Endothelial cell (in vitro differentiated cells): Measurements from ENCODE around the genes WDR83OS, FBXW9 and NFIX.

DNA sequence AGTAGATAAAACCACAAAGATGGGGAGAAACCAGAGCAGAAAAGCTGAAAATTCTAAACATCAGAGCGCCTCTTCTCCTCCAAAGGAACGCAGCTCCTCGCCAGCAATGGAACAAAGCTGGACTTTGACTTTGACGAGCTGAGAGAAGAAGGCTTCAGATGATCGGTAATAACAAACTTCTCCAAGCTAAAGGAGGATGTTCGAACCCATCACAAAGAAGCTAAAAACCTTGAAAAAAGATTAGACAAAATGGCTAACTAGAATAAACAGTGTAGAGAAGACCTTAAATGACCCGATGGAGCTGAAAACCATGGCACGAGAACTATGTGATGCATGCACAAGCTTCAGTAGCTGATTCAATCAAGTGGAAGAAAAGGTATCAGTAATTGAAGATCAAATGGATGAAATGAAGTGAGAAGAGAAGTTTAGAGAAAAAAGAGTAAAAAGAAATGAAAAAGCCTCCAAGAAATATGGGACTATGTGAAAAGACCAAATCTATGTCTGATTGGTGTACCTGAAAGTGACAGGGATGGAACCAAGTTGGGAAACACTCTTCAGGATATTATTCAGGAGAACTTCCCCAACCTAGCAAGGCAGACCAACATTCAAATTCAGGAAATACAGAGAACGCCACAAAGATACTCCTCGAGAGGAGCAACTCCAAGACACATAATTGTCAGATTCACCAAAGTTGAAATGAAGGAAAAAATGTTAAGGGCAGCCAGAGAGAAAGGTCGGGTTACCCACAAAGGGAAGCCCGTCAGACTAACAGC lies 18.0 kb upstream of the ZNF700 start:
- PRO-cap = no peak

DNA sequence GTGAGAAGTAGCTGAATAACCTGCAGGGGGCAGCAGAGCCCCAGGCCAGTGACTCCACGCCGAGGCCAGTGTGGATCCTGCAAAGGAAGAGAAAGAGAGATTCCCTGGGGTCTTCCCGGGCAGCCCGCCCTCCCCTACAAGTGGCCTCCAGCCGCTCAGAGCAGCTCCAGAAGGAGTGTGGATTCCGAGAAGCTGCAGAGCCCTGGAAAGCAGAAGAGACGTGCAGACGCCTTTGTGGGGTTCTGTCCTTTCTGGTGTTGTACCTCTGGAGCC lies 869 bp upstream of the ZNF763 start:
- PRO-cap = no peak

- PRO-cap = no peak
Observed at GRCh38 chr19:12195210-12195665, 32.3 kb downstream of the ZNF136 start.

GRCh38 chr19:12271490-12271775 lies 23.2 kb downstream of the ZNF44 start:
- PRO-cap = no peak

DNA sequence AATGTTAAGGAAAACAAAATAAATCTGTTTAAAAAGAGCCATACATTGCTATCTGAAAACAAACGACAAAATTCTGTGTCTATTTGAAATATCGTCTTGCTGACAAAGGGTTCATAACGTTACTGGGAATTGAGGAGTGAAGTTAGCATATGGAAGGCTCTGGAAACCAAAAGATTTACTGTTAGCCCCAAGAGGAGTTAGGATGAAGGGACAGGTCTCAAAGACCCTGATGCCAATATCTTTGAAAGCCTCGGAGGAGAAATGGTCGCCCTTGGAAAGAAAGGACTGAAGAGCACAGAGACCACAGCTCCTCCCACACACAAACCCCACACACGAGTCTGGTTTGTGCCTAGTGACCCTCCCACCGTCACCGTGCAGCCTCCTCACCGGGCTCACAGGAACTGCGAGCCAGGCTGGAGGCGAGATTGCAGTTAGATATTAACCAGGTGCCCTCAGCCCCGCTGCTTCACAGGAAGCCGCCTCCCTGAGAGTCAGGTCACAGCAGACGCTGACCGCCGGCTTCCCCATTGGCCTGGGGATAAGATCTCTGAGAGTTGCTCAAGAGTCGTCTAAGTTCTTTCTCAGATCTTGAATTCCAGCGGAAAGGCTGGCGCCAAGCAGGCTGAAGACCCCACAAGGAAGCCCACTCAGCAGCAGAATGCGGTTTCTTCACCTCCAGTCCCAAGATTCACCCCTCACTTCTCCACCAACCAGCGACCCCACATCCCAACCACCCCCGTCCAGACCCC lies 982 bp downstream of the ZNF44 start:
- PRO-cap = bidirectional peak, plus-strand start at position 469 of the sequence, minus-strand start at position 405 of the sequence

GRCh38 chr19:12513481-12514272 lies 29.1 kb upstream of the ZNF709 start:
- PRO-cap = no peak

- PRO-cap = no peak
Observed at GRCh38 chr19:12525194-12525810, 26.0 kb downstream of the ZNF564 start.

DNA sequence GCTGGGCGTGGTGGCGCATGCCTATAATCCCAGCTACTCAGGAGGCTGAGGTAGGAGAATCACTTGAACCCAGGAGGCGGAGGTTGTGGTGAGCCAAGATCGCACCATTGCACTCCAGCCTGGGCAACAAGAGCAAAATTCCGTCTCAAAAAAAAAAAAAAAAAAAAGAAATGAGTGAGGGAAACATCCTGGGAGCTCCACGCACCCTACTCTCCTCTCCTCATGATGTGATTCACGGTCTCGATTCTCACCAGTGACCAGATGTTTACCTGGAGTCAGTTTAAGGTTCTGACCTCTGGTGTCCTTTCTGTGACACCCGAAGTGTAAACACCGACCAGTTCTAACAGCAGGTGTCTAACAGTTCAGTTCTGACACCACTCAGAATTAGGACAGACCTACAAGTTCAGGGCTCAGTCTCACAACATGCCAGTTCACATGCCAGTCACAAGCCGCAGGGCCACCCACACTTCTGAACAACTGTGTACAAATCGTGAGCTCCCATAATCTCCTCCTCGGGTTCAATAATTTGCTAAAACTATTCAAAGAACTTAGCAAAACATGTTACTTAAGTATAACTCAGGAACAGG lies 6.1 kb downstream of the ZNF564 start:
- PRO-cap = no peak

DNA sequence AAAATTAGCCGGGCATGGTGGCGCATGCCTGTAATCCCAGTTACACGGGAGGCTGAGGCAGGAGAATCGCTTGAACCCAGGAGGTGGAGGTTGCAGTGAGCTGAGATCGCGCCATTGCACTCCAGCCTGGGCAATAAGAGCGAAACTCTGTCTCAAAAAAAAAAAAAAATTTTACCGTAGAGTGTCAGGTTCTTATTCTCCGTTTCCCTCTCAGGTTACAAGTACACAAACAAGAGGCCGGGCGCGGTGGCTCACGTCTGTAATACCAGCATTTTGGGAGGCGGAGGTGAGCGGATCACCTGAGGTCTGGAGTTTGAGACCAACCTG lies 1.2 kb downstream of the ZNF564 start:
- PRO-cap = no peak

DNA sequence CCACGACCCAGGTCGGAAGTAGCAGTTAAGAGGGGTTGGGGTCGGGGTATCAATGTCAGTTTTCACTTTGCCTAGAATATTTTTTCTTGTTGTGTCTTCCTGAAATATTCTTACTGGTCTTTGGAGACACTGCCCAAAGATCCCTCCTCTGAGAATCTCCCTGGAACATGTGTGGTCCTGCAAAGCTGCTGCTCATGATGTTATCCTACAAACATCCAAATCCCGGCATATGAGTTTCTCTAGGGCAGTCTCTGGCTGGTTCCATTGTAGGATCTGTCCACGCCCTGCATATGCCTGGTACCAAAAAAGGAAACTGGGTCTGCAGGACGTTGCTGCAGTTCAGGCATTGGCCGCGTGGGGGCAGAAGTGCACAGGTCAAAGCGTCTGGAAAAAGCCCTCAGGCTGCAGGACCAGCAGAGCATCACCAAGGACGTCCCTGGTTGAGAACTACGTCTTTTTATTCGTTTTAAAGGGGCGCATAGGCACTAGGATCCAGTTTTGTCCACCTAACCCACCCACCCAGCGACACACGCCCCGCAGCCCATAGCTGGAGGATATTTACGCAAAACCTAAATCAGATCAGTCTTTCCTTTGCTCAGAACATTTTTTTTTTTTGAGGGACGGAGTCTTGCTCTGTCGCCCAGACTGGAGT lies 12.7 kb upstream of the ZNF564 start:
- PRO-cap = no peak

DNA sequence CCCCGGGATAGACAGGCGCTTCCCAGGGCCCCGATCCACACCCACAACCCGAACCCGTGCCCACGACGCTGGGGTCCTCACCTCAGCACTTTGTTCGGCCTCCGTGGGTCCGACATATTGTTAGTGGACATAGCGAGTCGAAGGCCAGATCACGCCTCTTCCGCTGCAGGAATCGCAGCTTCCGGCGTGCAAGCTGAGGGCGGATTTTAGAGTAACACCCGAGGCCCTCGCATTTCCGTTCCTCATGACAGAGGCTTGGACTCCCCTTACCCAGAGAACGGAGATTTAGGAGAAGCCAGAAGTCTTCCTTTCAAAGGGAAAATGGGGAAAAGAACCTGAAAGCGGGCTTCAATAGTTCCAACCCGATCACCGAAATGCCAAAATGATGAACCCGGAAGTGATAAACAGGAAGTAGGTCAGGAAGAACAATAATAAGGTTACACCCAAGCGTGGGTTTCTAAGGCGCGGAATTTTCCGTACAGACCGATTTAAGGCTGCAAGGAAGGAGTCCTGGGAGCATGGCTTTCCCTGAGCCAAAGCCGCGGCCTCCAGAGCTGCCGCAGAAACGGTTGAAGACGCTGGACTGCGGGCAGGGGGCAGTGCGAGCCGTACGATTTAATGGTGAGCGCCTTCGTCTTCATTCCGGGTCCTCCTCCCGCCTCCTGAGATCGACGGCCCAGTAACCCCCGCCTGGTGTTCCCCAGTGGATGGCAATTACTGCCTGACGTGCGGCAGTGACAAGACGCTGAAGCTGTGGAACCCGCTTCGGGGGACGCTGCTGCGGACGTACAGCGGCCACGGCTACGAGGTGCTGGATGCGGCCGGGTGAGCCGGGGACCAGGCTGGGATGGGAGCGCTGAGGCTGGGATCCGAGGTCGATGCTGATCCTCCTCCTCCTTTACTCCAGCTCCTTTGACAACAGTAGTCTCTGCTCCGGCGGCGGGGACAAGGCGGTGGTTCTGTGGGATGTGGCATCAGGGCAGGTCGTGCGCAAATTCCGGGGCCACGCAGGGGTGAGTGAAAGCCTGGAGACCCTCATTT lies at the start of gene WDR83OS:
Gene WDR83OS, minus strand, starts transcription at position 143 of the 1,041 bp plus-strand sequence.
- PRO-cap = bidirectional peak, plus-strand start at position 248 of the sequence, minus-strand start at position 159 of the sequence; bidirectional peak, plus-strand start at position 481 of the sequence, minus-strand start at position 384 of the sequence; bidirectional peak, plus-strand start at position 562 of the sequence, minus-strand start at position 587 of the sequence; unidirectional peak, minus-strand start at position 849 of the sequence

DNA sequence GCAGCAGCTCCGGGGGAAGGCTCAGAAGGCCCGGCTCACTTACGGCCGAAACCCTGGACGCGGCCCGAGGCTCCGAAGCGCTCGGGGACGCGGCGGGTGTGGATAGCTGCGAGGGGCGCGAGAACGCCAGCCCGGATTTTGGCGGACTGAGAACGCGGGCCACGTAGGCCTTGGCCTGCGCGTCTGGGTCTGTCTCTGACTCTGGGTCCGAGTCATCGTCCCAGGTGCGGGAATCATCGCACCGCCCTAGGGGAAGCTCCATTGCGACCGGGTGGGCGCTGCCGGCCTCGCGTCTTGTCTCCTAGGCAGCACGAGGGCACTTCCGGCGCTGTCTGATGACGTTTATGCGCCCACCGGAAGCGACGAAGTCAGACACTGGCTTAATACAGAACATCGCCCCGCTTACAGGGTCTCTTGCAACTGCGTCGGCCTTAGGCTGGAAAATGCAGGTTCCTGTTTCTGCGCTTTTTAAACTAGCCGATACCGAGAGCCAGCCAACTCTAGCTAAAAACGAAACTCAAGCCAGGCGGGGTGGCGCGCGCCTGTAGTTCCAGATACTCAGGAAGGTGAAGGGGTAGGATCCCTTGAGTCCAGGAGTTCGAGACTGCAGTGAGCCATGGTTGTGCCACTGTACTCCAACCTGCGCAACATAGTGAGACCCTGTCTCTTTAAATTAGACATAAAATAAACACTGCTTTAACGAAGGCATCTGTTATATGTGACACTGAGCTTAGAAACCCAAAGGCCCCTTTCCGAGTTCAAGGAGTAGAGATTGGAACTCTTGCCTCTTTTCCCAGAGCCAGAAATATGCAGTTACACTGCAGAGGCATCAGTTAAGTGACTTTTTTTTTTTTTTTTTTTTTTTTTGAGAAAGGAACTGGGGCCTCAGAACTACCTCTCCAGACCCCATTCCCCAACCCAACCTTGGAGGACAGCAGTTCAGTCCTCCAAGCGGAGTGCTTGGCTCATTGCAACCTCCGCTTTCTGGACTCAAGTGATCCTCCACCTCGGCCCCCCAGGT lies at the start of gene FBXW9:
Gene FBXW9, minus strand, starts transcription at position 312 of the 1,021 bp plus-strand sequence.
- PRO-cap = bidirectional peak, plus-strand start at position 410 of the sequence, minus-strand start at position 296 of the sequence

- PRO-cap = no peak
Observed at GRCh38 chr19:12700004-12700852, 3.8 kb upstream of the FBXW9 start.

GRCh38 chr19:12762811-12763603 lies 11.4 kb downstream of the BEST2 start:
- PRO-cap = no peak

DNA sequence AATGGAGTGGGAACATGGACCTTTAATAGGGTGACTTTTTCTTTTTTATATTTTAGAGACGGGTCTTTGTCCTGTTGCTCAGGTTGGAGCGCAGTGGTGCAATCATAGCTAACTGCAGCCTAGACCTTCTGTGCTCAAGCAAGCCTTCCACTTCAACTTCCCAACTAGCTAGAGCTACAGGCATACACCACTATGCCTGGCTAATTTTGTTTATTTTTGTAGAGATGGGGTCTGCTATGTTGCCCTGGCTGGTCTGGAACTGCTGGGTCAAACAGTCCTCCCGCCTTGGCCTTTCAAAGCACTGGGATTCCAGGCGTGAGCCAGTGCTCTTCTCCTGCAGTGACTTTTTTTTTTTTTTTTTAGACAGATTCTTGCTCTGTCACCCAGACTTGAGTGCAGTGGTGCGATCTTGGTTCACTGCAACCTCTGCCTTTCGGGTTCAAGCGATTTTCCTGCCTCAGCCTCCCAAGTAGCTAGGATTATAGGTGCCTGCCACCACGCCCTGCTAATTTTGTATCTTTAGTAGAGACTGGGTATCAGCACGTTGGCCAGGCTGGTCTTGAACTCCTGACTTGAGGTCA lies 3.3 kb downstream of the JUNB start:
- PRO-cap = no peak

DNA sequence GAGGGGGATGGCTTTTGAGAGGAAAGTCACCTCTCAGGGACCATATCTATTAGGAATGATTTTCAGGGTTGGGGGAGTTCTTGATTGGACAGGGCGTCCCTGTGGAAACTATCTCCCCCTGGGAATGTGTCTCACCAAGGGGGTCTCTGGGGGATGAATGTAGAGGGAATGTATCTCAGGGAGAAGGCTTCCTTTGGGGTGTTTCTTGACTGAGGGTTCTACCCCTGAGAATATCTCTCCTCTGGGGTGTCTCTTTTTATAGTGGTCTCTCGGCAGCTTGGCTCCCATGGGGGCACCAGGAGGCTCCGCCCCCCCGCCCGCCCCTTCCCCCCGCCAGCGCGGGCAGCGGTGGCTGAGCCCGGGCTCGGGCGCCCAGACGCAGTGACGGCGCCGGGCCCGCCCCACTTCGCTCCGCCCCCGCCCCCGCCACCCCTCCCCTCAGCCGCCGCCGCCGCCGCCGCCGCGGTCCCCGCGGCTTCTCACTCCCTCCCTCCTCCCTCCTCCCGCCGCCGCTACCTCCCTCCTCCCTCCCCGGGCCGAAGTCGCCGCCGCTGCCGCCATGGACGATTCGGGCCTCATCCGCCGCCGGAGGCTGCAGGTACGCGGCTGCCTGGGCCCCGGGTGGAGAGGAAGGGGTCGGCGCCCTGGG lies 846 bp downstream of the RTBDN start:
- PRO-cap = no peak

DNA sequence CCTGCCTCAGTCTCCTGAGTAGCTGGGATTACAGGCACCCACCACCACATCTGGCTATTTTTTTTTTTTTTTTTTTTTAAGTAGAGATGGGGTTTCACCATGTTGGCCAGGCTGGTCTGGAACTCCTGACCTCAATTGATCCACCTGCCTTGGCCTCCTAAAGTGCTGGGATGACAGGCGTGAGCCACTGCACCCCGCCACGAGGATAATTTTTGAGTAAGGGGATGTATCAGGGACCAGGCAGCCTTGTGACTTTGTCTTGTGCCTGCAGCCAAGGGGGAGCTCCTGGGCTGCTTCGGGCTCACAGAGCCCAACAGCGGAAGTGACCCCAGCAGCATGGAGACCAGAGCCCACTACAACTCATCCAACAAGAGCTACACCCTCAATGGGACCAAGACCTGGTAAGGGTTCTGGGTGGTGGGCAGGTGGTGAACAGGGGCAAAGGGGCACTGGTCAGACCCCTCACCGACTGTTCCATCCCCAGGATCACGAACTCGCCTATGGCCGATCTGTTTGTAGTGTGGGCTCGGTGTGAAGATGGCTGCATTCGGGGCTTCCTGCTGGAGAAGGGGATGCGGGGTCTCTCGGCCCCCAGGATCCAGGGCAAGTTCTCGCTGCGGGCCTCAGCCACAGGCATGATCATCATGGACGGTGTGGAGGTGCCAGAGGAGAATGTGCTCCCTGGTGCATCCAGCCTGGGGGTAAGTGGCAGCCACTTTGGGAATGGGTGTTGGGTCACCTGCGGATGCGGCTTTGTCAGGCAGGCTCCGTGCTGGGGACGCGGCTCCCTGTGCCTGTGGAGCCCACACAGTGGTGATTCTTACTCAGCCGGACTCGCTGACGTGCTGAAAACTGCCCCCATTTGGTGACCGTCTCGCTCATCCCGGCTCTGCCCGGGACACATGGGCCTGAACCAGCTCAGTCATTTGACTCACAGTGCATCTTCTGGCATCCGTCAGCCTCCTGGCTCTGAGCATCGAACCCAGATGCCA lies 5.1 kb downstream of the GCDH start:
- PRO-cap = no peak

DNA sequence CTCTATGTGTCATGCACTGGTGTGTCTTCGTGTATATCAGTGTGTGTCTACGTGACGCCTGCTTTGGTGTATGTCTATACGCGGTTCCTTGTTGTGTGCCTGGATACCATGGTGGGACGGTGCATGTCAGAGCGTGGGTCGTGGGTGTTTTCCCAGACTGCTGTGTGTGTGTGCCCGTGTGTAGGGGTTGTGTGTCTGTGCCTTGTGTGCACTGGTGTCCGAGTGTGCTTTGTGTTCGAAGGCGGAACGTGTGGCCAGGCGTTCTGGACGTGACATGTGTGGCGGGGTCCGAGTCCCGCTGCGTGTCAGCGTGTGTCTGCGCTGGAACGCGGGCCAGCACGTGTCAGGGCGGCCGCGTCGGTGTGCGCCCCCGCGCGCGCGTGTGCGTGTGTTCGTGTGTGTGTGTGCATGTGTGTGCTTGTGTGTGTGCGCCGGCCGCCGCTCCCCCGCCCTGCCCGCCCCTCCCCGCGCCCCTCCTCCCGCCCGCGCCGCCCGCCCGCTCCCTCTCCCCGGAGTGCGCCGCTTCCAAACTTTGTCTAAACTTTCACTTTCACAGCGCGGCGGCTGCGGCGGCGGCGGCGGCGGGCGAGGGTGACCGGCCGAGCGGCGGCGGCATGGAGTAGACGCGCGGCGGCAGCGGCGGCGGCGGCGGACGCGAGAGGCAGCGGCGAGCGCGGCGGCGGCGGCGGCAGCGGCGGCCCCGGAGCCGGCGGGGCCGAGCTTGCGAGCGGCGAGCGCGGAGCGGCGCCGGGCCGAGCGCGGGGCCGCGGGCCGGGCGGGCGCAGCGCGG lies at the start of gene NFIX:
Gene NFIX, plus strand, starts transcription at position 535 of the 790 bp plus-strand sequence.
- PRO-cap = no peak

DNA sequence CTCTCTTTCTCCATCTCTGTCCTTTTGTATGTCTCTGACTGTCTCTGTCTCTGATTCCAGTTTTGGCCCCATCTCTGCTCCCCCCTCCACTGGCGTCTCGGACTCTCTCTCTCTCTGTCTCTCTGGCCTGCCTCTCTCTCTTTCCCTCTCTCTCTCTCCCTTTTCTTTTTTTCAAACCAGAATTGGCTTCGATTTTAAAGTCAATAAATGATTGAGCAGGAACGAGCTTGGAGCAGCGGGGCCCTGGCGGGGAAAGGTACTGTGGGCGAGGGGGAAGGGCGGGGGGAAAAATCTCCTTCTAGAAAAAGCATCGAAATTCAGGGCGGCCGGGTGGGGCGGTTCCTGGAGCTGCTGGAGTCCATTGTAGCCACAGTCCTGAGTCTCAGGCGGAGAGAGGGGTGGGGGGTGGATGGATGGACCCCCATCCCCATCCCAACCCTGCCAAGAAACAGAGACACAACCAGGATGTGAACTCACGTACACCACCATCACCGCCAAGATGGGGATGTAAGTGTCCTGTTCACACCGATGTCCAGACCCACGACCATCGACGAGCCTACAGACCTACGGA lies 3.0 kb downstream of the NFIX start:
- PRO-cap = no peak

DNA sequence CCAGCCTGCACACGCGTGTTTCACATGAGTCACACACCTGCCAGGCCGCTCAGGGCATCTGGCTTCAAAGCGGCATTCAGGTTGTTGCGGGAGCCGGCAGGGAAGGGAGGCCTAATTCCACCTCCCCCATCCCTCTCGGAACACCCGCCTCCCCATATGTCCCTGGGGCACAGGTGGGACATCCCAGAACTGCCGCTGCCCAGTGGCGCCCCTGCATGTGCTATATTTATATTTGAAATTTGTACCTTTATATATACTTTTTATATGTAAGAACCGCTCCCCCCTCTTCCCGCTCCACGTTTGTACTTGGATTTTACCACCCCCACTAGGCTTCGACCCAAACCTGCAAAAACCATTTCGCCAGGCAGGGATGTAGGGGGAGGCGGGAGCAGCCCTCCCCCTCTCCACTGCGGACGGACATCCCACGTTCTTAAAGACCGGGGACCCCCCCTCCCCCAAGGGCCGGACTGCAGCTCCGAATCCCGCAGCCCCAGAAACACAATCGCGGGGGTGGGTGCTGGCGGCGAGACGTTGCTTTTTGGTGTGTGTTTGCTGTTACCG lies 15.5 kb downstream of the NFIX start:
- PRO-cap = no peak